Non-pigmented ciliary epithelial cell (primary cell): ENCODE data around the genes EFCAB8 and NECAB3.

- RRBS: no CpG with 5 or more reads among the region's 8 CpGs
These were observed 30.8 kb upstream of the ASXL1 start for GRCh38 chr20:32327351-32327705.

DNA sequence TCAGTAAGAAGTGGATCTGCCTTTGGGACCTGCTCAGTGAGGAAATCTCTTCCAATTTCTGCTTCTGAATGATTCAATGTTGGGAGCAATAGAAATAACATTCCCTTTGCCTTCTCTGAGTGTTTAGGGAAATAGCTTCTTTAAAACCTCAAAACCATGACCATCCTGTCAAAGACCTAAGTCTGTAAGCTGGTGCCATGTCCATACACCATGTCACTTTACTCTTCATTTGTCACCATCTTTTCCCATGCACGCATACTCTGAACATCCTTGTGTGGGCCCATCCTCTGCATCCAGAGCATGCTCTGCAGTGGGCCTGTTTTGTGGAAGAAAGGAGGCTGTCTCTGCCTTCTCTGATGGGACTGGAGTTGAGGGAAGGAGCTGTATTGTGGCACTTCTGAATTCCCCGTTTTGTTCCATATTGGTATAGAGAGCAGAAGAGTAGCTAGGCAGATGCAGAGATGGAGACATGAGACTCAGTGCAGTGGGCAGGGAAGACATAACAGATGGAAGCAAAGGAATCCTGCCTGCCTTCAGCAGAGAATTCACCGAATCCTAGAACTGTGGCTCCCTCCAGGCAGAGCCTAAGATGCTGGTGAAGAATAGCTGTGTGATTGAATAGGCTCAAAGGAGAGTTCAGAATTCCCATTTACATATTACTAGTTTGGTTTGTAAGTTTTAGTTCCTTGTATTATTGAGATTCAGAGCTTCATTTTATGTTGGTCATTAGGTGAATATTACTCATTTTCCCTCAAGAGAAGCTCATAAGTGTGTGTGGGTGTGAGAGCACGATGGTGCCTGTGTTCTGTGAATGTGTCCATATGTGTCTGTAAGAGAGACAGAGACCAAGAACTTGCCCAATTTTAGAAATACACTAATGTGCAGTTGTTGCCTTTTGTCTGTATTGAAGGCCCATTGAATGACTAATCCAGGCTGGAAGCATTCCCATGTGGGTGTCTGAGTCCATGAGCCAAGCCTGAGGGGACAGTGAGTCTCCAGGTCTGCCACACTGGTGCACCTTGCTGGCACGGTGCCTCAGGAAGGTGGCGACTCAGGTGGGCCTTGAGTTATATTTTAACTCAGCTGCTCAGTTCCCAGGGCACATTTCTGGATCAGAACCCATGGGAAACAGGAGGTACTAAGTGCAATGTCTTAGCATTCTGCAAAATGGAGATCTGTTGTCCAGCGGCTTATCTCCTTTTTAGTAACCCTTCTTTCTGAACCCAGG is 25.8 kb upstream of the ASXL1 start:
- RRBS: no CpG with 5 or more reads among the region's 7 CpGs

DNA sequence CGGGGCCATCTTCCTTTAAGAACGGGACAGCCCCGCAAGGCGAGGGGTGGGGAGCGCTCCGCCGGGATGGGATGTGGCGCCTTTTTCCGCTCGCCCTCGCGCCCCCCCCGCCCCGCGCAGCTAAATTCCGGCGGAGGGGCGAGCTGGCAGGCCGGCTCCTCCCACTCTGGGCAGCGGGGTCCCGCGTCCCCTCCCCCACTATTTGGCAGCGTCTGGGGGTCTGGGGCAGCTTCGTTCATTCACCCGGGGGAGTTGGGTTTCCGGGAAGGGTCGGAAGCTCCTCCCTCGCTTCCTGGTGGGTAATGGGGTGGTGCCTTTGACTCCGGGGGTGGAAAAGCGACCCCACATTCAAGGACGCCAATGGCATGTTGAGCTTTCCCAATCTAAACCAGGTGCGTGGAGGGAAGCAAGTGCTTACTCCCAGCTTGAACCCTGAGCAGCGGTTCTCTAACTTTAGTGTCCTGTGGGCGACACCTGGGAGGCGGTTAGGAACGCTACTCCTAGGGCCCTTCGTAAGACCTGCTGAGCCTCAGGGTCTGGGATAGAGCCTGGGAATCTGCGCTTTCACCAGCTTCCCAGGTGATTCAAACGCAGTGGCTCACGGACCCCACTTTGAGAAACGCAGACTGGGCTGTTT is 930 bp downstream of the ASXL1 start:
- RRBS: 2% methylated on average over 20 of the region's 41 CpGs

- RRBS: 3% methylated on average over 4 of the region's 29 CpGs
These were observed 111.8 kb downstream of the NOL4L start for GRCh38 chr20:32473058-32473922.

- RRBS: no CpG with 5 or more reads among the region's 3 CpGs
These were observed 99.6 kb downstream of the NOL4L start for GRCh38 chr20:32485510-32485864.

- RRBS: 68% methylated on average over 5 of the region's 11 CpGs
These were observed 75.5 kb downstream of the NOL4L start for GRCh38 chr20:32509589-32510151.

DNA sequence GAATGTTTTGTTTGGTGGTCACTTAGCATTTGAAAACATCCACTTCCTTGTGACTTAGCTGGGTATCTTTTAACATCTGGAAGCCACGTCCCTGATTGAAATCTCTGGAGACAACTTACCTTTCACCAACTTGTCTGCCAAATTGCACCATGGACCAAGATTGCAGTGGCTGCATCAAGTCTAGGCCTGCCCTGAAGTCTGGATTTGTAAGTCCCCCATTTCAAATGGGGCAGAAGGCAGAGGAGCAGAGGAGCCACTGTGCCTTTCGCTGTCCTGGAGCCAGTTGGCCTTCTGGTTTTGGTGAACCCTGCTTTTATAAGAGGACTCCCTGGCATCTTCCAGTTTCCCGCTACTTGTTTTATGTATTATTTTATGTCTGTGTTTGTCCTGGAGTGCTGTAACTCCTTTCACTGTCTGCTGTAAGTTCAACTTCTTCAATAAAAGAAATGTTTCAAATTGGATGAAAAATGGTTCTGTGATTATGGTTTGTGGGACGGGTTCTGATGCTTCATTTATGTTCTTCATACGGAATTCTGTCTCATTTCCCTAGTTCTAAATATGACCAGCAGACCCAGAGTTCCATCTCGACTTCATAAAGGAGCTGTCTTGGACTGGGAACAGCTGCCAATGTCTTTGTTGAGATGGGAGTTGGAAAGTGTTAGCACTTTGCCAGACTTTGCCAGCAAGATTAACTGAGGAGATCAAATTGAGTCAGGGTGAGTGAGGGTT is at the start of gene EFCAB8:
EFCAB8 (plus strand) TSS at position 633 of the 729 bp plus-strand sequence.
- RRBS: no CpG with 5 or more reads among the region's 6 CpGs

DNA sequence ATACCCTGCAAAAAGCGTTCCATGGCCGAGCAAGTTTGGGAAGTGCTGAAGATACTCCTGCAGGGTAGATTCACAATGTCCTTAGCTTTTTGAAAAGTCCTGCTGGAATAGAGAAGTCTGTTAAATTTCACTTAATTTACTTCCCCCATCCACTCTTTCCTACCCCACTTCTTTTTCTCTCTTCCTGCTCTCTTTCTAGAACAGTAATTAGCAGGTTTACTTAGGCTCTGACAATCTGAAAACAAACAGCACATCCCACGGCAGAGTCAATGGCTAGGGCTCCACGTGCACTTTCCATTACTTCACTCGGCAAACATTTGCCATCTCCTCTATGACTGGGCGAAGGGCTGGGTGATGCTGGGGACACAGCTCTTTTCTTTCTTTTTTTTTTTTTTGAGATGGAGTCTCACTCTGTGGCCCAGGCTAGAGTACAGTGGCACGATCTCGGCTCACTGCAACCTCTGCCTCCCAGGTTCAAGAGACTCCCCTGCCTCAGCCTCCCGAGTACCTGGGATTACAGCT is 26.6 kb downstream of the BPIFB4 start:
- RRBS: no CpG with 5 or more reads among the region's 9 CpGs

DNA sequence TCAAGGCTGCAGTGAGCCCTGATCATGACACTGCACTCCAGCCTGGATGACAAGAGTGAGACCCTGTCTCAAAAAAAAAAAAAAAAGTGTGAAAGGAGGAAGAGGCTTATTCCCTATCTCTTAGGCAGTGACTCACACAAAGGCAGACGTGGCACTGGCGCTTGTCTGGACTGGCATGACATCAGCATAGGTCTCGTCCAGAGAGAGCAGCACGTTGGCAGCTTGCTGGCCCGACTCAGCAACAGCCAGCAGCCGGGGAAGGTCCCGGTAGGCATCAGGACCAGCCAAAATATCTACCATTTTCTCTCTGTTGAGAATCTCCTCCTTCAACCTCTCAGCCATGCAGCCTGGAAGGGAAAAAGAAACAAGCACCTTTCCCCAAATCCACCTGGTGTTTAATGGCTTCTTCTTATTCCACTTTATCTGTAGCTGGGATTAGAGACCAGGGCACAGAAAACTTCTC is 14.1 kb downstream of the CDK5RAP1 start:
- RRBS: no CpG with 5 or more reads among the region's 7 CpGs

GRCh38 chr20:33433369-33433926 is 10.1 kb downstream of the SNTA1 start:
- RRBS: no CpG with 5 or more reads among the region's 10 CpGs

- RRBS: no CpG with 5 or more reads among the region's 9 CpGs
These were observed 37.6 kb upstream of the C20orf144 start for GRCh38 chr20:33624304-33625137.

- RRBS: no CpG with 5 or more reads among the region's 12 CpGs
These were observed 14.4 kb upstream of the C20orf144 start for GRCh38 chr20:33647524-33648425.

GRCh38 chr20:33659175-33659989 is 2.7 kb upstream of the C20orf144 start:
- RRBS: 93% methylated on average over 4 of the region's 33 CpGs

DNA sequence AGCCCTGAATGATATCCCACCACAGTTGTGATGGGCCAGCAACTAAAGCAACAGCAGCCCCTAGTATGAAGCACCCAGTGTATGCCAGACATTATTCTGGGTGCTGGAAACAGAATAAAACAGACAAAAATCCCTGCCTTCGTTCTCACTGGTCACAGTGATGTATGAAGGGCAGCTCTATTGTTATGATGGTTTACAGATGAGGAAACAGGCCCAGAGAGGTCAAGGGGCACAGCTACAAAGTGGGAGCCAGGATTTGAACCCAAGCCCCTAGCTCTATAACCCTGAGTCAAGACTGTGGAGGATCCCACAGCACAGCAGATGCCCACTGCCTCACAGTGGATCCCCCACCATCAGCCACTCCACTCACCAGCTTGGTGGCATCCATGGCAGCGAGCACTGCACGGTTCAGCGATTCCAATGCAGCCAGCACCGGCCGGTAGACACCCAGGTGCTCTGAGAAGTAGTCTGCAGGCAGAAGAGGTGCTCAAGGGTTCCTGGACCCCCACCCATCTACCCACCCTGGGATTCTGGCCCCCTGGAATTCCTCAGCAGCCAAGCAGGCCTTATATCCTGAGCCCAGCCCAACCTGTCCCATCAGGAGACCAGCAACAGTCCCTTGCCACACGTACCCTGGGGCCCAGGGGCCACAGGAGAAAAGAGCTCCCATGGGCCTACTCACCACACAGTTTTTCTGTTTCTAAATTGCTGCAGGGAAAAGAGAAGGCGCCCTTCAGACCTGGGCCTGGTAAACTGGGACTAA is 2.4 kb downstream of the ACTL10 start:
- RRBS: no CpG with 5 or more reads among the region's 8 CpGs

DNA sequence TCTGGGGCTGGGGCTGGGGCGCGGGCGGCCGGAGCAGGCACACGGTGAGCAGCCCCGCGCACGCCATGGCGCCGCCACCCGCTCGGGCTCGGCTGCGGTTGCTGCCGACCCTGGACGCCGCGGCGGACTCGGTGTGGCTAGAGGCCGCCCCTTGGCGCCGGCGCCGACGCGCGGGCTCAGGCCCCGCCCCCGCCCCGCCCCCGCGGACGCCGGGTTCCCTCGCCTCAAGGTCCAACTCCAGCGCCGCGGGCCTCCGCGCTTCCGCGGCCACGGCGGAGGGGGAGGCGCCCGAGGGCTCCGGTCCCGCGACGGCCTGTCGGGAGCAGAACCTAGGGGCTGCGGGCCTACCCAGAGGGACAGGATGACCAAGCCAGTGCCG is at the start of gene NECAB3:
NECAB3 (minus strand) TSS at position 143 of the 379 bp plus-strand sequence.
- RRBS: 1% methylated on average over 26 of the region's 54 CpGs

DNA sequence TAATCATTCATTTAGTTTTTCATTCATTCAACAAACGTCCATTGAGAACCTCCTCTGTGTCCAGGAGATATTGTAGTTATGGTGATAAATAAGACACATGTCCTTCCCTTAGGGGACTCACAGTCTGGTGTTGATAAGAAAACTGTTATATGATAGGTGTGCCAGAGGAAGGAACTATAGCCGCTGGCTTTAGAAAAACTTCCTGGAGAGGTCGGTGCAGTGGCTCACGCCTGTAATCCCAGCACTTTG is 11.9 kb downstream of the ZNF341 start:
- RRBS: no CpG with 5 or more reads among the region's 4 CpGs

GRCh38 chr20:33789230-33790090 is 21.7 kb upstream of the CHMP4B start:
- RRBS: no CpG with 5 or more reads among the region's 12 CpGs

DNA sequence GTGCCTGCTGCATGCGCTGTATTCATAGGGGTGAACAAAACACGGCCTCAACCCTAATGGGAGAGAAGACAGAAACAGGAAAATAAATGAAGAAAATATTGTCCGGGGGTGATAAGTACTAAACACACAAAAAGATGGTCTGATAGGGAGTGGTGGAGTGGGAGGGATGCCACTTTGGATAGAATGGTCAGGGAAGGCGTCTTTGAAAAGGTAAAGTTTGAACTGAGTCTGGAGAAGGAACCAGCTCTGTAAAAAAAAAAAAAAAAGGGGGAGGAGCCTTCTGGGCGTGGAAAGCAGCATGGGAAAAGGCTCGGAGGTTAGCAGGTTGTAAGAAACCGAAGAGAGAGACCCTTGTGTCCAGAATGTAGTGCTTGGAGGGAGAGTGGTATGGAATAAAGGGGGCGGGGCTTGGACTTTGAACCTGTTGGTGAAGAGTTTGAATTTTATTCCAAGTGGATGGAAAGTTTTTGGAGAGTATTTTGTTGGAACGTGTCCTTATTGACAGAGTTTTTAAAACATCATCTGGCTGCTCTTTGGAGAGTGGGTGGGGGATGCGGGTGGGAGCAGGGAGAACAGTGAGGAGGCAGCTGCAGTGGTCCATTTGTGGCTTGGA is 1.9 kb downstream of the CHMP4B start:
- RRBS: no CpG with 5 or more reads among the region's 10 CpGs

DNA sequence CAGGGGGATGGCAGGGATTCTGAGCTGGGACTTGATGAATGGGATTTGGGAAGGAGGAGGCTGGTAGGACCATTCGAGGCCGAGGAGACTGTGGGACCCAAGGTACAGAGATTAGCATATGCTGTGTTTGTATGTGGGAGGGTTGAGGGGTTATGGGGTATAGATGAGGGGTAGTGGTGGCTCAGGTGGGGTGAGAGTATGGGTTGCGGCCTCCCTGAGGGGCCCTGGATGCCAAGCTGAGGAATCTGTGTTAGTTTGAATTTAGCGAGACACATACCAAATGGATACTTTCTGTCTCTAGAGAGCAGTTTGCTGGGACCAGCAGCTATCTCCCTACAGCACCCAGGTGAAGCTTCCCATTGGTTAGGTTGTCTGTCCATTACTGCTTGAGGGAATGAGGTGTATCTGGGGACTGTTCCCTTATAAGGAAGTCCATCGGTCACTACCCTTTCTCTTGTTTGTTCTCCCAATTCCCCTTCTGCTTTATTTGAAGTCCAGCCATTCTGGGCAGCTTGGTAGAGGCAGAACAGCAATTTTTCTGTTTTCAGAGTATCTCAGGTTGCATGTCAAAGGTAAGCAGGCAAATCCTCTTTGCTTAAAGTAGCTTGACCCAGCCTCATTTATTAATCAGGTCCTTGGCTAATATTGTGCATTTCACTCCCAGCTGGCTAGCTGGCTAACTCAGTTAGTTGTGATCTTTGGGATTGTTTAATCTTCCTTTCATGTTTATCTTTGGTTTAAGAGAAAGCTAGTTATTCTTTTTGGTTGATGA is 15.3 kb downstream of the CHMP4B start:
- RRBS: no CpG with 5 or more reads among the region's 5 CpGs

DNA sequence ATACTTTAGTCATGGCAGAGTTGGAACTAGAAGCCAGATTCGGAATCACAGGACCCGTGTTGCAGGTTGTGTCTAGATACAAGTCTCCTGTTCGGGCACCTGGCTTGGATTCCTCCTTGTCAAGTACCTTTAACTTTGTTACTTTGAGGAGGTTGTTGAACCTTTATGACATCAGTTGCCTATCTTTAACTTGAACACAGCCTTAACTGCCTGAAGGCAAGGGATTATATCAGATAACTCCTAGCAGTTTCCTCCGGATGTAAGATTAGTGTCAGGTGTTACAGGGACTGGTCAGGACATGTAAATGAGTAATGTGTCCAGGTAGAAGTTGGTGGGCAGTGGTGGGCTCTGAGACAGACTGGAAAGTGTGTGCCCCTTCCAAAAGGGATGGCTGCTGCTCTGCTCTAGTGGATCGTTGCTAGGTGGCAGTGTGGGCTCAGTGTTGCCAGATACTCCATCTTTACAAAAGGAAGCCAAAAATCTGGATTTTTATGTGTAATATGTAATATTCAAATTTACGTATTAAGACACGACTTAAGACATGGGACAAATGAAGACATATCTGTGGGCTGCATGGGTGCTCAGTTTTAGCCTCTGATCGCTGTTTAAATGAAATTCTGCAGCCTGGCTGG is 27.0 kb downstream of the CHMP4B start:
- RRBS: no CpG with 5 or more reads among the region's 8 CpGs